Measurements from ENCODE around the genes FFAR4, LGI1 and TBC1D12.

- PRO-cap, result no peak
- RAMPAGE, long total RNA, 2 experiments, result no peak in any of the 2 experiments
Measured at GRCh38 chr10:91243502-91244370, 23.3 kb downstream of the PCGF5 start.

DNA sequence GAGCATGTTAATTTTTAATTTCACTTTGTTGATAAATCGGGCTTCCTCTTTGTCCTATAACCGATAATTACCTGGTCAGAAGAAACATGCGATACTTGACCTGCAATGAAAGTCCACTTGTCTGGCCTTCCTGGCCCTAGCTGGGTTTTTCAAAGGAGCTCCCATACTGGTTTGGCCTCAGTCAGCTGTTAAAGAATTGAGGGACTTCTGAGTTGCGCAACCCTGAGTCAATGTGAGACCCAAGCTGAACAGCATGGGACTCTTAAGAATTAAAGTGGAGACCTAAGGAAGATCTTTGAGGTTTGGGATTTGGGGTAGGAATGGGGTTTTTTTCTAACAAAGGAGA, 76.0 kb downstream of the PPP1R3C start:
- PRO-cap, result no peak
- RAMPAGE, long total RNA, 2 experiments, result no peak in any of the 2 experiments

- PRO-cap, result no peak
- RAMPAGE, long total RNA, 2 experiments, result no peak in any of the 2 experiments
Measured at GRCh38 chr10:91812572-91813391, 14.6 kb downstream of the TNKS2 start.

DNA sequence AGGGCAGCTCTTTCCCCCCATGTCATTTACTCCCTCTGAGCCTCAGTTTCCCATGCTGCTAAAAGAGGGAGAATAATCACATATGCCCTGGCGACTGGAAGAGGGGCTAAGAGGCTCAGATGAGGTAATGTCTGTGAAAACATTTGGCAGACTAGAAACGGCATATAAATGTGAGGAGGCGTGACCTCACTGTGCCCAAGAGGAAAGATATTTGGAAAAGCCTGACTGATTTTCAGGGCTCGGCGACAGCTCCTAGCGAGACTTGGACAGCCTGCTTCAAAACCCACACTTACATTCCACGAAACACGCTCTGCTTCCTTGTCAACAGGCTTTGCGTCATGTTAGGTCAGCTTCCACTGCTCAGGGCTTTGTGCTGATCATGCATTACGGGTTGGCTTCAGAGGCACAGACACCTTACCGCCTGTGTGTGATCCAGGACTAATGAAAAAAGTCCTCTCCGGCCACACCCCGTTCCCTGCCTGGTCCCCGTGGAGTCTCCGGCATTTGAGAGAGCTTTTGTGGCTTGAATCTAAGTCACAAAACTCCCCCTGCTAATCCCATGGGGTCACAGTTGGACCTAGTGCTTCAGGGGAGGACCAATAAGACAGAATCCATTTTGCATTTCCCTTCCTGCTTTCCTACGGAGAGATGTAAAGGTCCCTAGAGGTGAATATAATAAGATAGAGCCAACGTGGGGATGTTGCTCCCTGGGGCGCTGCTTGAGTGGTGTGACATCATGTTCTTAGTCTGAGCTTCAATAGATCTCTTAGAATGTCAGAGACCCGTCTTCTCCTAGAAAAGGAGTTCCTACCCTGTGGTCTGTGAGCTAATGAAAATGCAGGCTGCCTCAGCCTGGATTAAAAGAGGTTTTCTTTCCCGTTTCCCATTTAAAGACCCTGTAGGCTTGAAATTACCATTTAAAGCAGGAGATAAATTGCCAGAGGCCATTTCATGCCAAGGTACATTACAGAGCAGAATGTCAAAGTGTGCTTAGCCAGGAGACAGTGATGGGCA, 25.5 kb downstream of the FGFBP3 start:
- PRO-cap, result no peak
- RAMPAGE, long total RNA, 2 experiments, result no peak in any of the 2 experiments

- PRO-cap, result no peak
- RAMPAGE, long total RNA, 2 experiments, result no peak in any of the 2 experiments
Measured at GRCh38 chr10:91924981-91925239, 1.3 kb downstream of the BTAF1 start.

DNA sequence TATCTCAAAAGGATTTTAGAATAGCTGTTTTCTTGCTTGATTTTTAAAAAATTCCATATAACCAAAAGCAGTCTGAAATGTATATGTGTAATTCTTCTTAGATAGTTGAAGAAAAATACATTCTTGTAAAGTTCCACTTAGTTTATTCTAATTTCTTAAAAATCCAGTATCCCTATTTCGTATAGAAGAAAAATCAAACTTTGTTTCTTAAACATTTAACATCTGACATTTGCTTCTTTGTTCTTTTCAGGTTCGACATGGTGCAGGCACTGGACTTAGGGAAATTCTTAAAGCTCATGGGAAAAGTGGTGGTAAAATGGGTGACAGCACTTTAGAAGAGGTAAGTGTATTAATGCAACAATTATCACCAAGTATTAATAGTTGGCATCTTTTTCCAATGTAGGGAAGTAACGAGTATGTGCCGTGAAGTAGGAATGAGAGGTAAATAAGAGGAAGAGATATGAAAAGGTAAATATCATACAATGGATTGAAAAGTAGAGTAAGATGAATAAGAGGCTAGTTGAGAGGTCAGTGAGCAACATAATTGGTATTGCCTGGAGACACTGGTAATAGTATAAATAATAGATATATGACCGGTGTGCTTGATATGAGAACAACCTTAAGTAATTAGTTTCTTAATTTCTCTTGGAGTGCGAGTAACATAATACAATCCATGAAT, 35.4 kb downstream of the BTAF1 start:
- PRO-cap, result no peak
- RAMPAGE, long total RNA, 2 experiments, result start-site peak on the plus strand in 1 of 2 experiments, centred at position 301 of the sequence, 12 reads per replicate

- PRO-cap, result no peak
- RAMPAGE, long total RNA, 2 experiments, result no peak in any of the 2 experiments
Measured at GRCh38 chr10:92114185-92114699, 176.6 kb downstream of the CPEB3 start.

DNA sequence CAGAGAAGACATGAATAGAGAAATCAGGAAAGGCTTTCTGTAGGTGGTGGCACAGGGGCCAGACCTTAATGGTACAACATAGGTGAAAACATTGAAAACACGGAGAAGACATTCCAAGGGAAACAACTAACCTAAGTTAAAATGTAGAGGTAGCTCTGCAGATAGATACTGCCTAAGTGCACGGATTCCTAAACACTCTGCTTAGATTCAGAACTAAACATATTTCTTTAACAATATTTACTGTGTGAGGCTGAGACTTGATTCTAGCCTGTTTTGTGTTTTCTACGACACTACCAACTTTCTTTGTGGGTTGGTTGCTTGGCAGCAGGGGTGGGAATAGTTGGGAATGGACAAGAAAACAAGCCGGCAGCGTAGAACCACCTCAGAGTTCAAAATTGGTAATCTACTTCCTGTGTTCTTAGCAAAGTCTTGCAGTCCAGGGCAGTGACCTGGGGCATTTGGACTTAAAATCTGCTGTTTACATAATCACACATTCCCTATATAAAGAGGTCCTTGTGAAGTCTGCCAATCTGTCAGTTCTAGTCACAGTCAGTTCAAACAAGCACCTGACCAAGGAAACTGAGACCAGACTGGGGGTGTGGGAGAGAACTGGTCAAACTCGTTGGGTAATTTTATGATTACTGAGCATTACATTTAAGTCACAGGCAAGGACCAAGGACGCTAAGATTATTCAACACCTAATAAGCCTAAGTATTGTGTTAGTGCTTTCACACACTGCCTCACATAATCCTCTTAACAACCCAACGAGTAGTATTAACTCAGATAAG, 168.0 kb downstream of the CPEB3 start:
- PRO-cap, result unidirectional peak, minus-strand start at position 199 of the sequence
- RAMPAGE, long total RNA, 2 experiments, result no peak in any of the 2 experiments

- PRO-cap, result no peak
- RAMPAGE, long total RNA, 2 experiments, result no peak in any of the 2 experiments
Measured at GRCh38 chr10:92927864-92928683, 79.8 kb downstream of the EXOC6 start.

DNA sequence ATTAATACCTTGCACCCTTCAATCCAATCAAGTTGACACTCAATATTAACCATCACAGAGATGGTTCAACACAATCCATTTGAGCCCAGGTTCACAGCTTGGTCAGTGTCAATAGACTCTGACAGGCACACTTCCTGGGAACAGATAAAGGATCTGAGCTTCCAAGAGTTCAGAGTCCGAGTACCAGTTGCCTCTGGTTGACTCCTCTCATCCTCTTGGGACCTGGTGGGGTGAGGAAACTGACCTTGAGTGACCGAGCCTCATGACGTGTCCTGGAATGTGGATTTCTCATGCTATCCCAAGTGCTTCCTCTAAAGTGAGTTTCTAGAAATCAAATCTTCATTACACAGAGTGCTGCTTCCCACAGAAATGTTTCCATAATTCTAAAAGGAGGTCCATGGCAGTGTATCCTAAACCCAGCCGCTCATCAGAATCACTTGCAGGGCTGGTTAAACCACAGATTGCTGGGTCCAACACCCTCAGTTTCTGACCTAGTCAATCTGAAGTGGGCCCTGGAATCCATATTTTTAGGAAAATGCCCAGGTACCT, 162.1 kb downstream of the CYP26A1 start:
- PRO-cap, result no peak
- RAMPAGE, long total RNA, 2 experiments, result no peak in any of the 2 experiments

- PRO-cap, result no peak
- RAMPAGE, long total RNA, 2 experiments, result start-site peak on the minus strand in 1 of 2 experiments, at chr10:93393562-93393857 at its widest, 6 reads per replicate
Measured at GRCh38 chr10:93393160-93393801, 88.9 kb downstream of the MYOF start.

DNA sequence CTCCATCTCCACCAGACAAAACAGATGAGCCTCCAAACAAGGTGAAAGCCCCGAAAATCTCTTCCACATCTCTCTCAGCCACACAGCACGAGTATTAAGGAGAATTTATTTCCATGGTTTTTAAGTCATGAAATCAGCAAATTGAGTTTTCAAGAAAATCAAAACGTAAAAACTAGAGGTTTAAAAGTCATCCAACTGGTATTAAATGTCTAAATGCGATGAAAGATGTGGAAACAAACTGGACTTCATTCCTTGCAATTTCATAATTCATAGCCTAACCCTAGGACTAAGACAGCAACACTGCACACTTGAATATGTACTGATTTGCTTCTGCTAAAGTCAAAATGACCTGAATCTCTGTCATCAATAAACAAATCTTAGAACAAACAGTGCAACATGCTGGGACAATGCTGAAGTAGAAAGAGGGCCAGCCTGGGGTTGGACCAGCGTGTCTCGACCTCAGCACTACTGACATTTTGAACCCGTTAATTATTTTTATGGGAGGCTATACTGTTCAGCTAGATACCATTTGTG, 47.2 kb downstream of the MYOF start:
- PRO-cap, result no peak
- RAMPAGE, long total RNA, 2 experiments, result no peak in any of the 2 experiments

DNA sequence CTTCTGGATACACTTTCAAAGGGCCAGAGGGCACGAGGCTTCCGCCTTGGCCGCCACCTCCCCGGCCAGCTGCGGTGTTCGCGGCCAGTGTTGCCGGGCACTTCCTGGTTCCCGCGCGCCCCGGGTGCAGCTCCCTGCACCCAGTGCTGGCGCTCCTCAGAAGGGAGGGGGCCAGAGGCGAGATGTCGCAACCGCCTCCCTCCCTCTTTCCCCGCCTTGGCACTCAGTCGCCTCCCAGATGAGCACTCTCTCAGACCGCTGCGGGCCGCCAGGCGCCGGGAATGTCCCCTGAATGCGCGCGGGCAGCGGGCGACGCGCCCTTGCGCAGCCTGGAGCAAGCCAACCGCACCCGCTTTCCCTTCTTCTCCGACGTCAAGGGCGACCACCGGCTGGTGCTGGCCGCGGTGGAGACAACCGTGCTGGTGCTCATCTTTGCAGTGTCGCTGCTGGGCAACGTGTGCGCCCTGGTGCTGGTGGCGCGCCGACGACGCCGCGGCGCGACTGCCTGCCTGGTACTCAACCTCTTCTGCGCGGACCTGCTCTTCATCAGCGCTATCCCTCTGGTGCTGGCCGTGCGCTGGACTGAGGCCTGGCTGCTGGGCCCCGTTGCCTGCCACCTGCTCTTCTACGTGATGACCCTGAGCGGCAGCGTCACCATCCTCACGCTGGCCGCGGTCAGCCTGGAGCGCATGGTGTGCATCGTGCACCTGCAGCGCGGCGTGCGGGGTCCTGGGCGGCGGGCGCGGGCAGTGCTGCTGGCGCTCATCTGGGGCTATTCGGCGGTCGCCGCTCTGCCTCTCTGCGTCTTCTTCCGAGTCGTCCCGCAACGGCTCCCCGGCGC, at the start of gene FFAR4:
Gene FFAR4, plus strand, starts transcription at position 226 of the 841 bp plus-strand sequence.
- PRO-cap, result bidirectional peak, plus-strand start at position 253 of the sequence, minus-strand start at position 145 of the sequence
- RAMPAGE, long total RNA, 2 experiments, result no peak in any of the 2 experiments

DNA sequence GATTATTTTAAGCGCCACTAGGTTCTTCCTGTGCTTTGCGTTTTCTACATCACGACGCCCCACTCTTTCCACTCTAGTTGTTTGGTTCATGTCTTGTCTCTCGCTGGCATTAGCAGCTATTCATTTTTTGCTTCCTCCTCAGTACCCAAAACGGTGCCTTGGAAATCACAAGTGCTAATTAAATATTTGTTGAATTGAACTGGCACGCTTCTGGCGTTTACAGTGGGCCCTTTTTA, 742 bp upstream of the FRA10AC1 start:
- PRO-cap, result no peak
- RAMPAGE, long total RNA, 2 experiments, result no peak in any of the 2 experiments

GRCh38 chr10:93746660-93747524, 10.8 kb upstream of the LGI1 start:
- PRO-cap, result no peak
- RAMPAGE, long total RNA, 2 experiments, result no peak in any of the 2 experiments

GRCh38 chr10:93757516-93758105, at the start of gene LGI1:
TSS of gene LGI1 (plus strand) at chr10:93757936.
- PRO-cap, result no peak
- RAMPAGE, long total RNA, 2 experiments, result no peak in any of the 2 experiments

- PRO-cap, result no peak
- RAMPAGE, long total RNA, 2 experiments, result no peak in any of the 2 experiments
Measured at GRCh38 chr10:93897134-93897760, 3.5 kb downstream of the SLC35G1 start.

DNA sequence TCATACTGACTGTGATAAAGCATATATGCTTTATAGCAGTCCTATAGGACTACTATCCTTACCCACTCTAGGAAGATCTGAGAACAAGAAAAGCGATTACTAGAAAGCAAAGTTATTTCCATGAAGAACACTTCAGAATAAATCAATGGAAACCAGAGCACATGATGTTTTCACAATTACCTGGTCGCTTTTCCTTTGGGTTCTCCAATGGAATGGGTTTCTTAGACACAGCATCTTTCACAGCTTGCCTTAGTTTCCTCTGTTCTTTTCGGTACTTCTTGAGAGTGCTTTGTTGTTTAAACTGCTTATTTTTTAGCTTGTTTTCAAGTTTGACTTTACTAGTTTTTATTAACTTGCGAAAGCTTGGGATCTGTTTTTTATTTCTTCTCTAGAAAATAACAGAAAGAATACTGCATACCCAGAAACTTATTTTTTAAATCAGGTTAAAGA, 1.2 kb downstream of the NOC3L start:
- PRO-cap, result no peak
- RAMPAGE, long total RNA, 2 experiments, result no peak in any of the 2 experiments

DNA sequence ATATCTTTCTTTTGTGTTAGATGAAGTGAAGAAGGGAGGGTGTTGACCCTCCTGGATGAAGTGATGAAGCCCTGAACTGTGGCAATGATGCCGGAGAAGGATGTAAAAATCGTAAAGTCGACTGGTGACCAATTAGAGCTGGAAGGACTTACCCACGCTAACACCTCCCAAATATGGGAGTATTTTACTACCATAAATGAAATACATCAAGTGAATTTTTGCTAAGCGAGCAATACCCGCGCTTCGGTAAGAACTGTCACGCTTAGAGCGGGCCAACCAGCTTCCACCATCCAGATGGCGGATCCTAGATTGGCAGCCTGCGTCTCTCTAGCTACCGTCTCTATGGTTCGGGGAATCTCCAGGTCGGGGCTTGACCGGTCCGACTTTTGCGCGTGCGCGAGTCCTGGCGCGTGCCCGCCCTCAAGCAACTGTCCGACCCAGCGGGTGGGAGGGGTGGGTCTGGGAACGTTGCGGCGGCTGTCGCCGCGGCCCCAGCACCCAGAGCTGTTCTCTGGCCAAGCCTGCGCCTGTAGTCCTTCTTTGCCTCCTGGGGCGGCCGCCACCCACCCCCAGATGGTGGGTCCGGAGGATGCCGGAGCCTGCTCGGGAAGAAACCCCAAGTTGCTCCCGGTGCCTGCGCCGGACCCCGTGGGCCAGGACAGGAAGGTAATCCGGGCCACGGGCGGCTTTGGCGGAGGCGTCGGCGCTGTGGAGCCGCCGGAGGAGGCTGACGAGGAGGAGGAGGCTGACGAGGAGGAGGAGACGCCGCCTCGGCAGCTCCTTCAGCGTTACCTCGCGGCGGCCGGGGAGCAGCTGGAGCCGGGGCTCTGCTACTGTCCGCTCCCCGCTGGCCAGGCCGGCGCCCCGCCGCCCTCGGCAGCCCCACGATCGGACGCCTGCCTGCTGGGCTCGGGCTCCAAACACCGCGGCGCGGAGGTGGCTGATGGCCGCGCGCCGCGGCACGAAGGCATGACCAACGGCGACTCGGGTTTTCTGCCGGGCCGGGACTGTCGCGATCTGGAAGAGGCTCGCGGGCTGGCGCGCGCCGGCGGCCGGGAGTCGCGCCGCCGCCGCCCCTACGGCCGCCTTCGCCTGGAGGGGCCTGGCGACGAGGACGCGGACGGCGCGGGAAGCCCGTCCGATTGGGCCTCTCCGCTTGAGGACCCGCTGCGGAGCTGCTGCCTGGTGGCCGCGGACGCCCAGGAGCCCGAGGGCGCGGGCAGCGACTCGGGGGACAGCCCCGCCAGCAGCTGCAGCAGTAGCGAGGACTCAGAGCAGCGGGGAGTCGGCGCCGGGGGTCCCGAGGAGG, at the start of gene TBC1D12:
Gene TBC1D12, plus strand, starts transcription at position 501 of the 1,309 bp plus-strand sequence.
- PRO-cap, result bidirectional peak, plus-strand start at position 507 of the sequence, minus-strand start at position 342 of the sequence; bidirectional peak, plus-strand start at position 739 of the sequence, minus-strand start at position 784 of the sequence; bidirectional peak, plus-strand start at position 926 of the sequence, minus-strand start at position 898 of the sequence; bidirectional peak, plus-strand start at position 1,010 of the sequence, minus-strand start at position 1,019 of the sequence; bidirectional peak, plus-strand start at position 1,119 of the sequence, minus-strand start at position 1,116 of the sequence; bidirectional peak, plus-strand start outside the sequence, minus-strand start at position 1,177 of the sequence
- RAMPAGE, long total RNA, 2 experiments, result no peak in any of the 2 experiments

DNA sequence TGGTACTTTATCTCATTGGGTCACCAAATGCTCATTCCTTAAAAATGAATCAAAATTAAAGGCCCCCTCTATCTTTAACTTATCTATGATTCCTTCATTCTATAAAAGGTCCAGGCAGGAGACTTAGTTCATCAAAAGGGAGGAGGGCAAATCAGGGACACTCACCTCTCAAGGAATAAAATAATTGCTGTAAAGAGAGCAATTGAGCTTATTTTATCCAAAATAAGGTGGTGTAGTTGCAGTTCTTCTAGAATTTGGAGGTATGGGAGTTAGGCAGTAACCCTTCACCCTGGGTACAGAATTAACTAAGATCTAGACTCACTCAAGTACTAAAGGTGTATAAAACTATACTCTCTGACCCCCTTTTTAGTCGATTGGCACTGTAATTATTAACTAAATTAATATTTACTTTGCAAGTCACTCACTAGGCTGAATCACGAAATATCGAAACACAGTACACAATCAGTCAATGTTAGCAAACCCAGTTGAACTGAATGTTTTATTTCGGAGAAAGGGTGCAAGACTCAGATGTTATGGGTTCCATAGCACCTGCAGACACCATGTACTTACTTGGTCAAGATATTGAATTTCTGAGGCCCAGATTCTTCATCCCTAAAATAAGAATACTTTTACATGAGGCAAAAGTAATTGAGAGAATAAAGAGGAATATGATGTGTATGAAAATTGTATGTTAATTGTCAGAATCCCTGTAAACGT, 14.7 kb upstream of the CYP2C19 start:
- PRO-cap, result no peak
- RAMPAGE, long total RNA, 2 experiments, result no peak in any of the 2 experiments